Neuron (in vitro differentiated cells): ENCODE measurements around the genes MATCAP1 and FHOD1.

GRCh38 chr16:67069081-67069391 is 40.1 kb downstream of the CBFB start:
- PRO-cap = no peak

DNA sequence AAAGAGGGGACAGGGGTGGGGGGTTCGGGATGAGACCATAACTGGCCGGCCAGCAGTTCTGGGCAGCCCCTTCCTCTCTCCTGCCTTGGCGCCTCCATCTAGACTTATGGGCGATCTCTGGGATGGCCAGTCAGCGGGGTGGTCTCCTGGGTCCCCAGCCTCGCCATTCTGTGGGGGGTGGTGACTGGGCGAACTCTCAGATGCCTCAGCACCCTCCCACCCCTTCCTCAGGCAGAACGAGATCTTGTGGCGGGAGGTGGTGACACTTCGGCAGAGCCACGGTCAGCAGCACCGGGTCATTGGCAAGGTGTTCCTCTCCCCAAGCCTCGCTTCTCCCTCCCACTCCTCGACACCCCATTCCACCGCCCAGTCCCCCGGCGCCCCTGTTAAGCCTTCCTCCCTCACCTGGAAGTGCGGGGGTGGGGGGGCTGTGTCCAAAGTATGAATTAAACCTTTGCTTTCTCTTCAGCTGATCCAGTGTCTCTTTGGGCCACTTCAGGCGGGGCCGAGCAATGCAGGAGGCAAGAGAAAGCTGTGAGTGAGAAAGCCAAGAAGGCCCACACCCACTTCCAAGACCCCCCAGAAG is 1.6 kb downstream of the HSF4 start:
- PRO-cap = no peak

- PRO-cap = bidirectional peak, plus-strand start at chr16:67171396, minus-strand start at chr16:67171262
Observed at GRCh38 chr16:67171124-67171841, 6.7 kb downstream of the HSF4 start.

- PRO-cap = bidirectional peak, plus-strand start at chr16:67183748, minus-strand start at chr16:67183963; bidirectional peak, plus-strand start at chr16:67184246, minus-strand start at chr16:67184188
Observed at GRCh38 chr16:67183634-67184757, at the start of gene MATCAP1. MATCAP1 (minus strand) TSS chr16:67183963.

GRCh38 chr16:67206460-67206793 is 7.5 kb downstream of the ELMO3 start:
- PRO-cap = no peak

GRCh38 chr16:67207341-67208279 is 8.7 kb downstream of the ELMO3 start:
- PRO-cap = no peak

DNA sequence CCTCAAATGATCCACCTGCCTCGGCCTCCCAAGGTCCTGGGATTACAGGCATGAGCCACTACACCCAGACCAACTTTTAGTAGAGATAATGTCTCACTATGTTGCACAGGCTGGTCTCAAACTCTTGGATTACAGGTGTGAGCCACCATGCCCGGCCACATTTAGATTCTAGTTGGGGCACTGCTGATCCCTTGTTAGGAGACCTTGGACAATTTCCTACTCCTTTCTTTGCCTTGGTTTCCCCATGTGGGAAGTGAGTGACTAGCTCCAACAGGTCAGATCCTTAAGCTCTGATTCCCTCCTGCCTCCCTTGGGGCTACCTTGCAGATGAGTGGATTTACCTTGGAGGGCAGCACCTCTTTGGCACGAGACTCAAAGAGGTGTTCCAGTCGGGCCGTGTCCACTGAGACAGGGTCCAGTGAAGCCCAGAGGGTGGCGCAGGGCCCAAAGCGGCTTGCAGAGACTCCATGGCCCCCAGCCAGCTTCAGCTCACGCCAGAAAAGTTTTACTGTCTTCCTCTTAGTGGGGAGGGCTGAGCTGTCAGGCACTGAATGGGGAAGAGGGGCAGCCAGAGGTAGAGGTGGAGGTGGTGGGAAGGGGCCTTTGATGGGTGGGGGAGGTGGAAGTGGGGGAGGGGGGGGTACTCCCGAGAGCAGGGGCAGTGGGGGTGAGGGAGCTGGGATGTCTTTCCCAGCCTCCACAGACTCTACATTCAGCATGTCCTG is 6.5 kb downstream of the TMEM208 start:
- PRO-cap = no peak

GRCh38 chr16:67247095-67248019 is at the start of gene FHOD1:
FHOD1 (minus strand) TSS chr16:67247481.
- PRO-cap = bidirectional peak, plus-strand start at chr16:67247720, minus-strand start at chr16:67247481

- PRO-cap = unidirectional peak, minus-strand start at chr16:67394790
Observed at GRCh38 chr16:67394258-67395366, 1.3 kb upstream of the TPPP3 start.

DNA sequence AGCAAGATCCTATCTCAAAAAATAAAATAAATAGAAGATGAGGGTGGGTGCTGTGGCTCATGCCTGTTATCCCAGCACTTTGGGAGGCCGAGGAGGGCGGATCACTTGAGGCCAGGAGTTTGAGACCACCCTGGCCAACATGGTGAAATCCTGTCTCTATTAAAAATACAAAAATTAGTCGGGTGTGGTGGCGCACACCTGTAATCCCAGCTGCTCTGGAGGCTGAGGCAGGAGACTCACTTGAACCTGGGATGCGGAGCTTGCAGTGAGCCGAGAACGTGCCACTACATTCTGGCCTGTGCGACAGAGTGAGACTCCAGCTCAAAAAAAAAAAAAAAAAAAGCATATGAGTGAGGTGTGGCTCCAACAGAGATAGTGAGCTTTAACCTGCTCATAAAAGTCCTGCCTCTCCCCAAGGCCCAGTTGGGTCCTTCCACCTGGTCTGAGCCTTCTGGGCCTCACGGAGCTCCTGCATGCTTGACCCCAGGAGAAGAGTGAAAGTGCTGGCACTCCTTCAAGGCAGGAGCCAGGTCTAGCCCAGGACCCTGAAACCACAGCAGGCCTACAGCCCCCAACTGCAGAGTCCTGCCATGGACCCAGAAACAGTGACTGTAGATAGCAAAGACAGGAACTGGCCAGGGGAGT is 17.5 kb downstream of the HSD11B2 start:
- PRO-cap = no peak

DNA sequence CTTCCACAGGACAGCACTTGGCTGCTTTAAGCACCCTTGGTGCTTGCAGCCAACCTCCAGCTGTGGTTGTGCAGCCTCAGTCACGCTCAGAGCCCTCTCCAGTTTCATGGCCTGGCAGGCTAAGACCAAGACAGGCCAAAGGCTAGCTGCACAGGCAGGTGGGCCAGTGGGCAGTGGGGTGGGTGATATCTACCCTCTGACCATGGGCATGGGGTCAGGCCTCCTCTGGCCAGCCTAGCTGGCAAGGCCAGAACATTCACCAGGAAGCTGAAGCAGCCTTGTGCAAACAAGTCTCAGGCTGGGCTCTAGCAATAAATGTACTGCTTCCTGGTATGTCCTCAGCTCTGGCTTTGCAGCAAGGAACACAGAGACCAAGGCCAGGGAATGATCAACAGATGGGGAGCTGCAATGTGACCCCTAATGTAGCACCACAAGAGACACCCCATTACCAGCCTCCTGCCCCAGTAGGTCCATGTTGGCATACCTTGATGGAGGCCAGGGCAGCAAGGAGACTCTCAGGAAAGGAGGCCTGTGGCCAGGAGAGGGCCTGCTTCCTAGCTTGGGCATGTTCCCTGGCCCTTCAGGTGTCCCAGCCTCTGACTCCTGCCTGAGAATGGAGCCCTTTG is 20.9 kb downstream of the HSD11B2 start:
- PRO-cap = no peak

GRCh38 chr16:67461634-67462566 is 19.1 kb downstream of the ATP6V0D1 start:
- PRO-cap = no peak

GRCh38 chr16:67469917-67470388 is 11.0 kb downstream of the ATP6V0D1 start:
- PRO-cap = no peak

- PRO-cap = no peak
Observed at GRCh38 chr16:67483765-67484166, 419 bp upstream of the AGRP start.

GRCh38 chr16:67529447-67529613 is 701 bp downstream of the RIPOR1 start:
- PRO-cap = bidirectional peak, plus-strand start at chr16:67529680, minus-strand start at chr16:67529558

DNA sequence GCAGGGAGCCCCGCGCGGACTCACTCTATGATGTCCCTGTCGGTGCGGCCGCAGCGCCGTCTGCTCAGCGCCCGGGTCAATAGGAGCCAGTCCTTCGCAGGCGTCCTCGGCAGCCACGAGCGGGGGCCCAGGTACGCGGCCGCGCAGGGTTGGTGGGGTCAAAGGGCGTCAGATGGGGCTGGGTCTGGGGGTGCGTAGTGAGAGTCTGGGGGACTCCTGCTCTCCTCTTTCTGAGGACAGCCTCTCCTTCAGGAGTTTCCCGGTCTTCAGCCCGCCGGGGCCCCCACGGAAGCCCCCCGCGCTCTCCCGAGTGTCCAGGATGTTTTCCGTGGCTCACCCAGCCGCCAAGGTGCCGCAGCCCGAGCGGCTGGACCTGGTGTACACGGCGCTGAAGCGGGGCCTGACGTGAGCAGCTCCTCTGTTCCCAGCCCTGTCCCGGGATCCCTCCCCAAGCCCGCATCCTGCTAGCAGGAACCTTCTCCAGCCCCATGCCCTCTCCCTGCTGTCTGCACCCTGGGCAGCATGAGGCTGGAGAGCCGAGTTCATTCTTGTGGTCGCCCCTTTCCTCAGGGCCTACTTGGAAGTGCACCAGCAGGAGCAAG is 9.9 kb downstream of the RIPOR1 start:
- PRO-cap = no peak

DNA sequence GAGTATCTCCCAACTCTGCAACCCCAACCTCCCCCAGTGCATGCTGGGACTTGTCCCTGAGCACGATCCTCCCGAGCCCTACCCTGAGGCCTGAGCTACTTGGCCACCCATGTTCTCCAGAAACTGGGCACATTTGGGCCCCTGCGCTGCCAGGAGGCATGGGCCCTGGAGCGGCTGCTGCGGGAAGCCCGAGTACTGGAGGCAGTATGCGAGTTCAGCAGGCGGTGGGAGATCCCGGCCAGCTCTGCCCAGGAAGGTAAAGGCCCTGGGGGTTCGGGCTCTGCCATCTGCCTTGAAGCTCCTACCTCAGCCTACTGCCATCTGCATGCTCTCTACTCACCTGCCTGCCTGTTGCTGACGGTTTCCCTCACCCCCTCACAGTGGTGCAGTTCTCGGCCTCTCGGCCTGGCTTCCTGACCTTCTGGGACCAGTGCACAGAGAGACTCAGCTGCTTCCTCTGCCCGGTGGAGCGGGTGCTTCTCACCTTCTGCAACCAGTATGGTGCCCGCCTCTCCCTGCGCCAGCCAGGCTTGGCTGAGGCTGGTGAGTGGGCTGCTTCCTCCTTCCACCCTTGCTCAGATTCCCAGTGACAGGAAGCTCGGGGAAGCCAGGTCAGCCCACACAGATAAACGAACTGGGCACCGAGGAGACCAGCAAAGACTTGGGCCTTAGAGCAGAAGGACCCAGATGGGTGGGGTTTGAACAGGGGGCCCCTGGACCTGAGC is 16.1 kb downstream of the RIPOR1 start:
- PRO-cap = no peak

- PRO-cap = no peak
Observed at GRCh38 chr16:67685385-67686262, 19.0 kb downstream of the C16orf86 start.

DNA sequence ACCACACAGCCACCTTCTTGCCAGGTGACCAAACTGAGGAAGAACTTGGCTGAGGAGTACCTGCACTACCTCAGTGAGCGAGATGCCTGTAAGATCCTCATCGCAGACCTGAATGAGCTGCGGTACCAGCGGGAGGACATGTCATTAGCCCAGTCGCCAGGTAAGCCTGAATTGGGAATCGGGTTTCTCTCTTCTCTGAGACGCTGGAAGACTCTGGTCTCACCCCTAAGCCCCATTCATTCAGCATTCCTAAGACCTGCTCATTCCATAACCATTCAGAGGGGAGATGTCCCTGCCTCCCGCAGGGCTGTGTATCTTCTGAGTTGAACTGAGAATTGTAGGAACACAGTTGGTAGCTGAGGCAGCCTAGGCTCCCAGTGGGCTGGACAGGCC is 17.0 kb upstream of the THAP11 start:
- PRO-cap = no peak

- PRO-cap = no peak
Observed at GRCh38 chr16:67858932-67859480, 11.5 kb upstream of the CENPT start.